AG10803 (cell line): ENCODE measurements around a stretch of chr21.

DNA sequence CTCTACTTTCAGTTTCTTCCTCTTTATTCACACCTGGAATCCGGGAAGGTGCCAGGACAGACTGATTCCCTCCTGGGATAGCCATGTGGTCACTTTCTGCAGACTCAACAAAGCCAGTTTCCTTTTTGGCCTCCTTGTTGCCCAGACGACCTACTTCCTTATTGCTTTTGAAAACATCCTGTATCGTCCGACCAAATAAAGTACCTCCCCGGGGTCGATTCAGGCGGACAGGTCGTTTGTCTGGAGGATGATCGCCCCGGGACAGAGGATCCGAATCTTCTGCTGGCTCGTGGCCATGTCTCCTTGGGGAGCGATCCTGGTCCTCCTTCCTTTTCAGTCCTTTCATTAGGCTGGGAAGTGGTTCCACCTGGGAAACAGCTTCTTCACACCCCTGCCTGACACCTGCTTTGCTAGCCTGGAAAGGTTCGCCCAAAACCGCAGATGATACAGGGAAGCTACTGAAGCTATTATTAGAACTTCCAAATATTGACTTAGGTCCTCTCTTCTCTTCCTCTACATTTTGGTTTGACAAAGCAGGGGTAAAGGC is 1.3 kb downstream of the MCM3AP start:
- RRBS = 96% methylated on average over 6 of the region's 15 CpGs

DNA sequence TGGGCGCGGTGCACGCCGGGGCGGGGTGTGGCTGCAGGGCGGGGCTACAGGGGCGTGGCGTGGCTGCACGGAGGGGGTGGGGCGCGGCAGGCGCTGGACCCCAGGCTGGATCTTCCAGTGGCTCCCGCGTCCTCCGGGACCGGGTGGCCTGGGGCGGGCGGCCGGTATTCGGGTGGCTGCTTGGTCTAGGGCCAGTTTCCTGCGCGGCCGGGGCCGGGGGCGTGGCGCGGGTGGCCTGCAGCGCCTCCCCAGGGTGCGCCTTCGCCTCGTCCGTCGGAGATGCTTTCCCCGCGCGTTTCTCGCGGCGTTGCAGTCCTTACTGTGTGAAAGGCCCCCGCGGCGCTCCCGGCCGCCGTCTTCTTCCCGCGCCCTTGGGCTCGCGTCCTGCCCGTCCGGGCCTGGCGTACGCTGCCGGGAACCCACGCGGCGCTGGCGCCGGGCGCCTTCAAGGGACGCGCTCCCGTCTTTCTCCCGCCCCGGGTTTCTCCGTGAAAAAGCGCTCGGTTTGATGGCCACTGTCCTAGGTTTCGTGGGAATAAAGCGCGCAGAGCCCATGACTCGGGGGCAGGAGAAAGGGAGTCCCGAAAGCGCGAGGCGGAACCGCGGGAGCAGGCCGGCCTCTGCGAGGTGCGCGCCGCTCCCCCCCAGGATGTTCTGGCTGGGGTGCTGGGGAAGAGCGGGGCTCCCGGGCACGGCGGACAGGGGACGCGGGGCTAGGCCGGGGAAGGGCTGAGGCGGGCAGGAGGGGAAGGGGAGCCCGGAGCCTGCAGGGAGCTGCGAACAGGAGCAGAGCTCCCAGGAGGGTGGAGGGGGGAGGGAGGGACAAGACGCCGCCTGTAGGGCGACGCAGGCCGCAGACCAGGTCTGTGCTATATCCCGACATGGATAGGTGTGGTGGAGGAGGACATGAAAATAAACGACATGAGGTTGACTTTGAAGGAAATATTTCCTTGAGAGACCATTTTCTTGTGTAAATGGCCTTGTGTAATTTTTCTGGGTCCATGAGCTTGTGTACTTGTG is 938 bp downstream of the PCNT start:
- RRBS = 2% methylated on average over 33 of the region's 100 CpGs

DNA sequence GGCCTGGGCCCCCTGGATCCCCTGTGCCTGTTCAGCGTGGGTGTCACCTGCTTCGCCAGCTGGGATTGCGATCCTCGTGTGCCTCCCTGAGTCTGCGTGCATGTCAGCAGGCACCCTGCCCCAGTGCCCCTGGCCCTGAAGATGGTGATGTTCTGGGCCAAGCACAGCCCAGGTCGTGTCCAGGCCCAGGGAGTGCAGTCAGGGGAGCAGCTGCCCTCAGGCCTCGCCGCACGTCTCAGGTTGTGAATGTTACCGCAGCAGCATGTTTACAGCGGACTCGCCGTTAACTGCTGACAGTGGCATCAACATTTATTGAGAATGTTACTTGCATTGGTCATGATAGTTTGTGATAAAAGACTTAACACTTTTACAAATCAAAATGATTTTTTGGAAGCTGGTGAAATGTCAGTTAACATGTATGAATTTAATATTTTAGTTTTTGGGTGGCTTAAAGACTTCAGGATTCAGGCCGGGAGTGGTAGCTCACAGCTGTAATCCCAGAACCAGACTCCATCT is 63.8 kb upstream of the DIP2A start:
- RRBS = no CpG with 5 or more reads among the region's 14 CpGs

GRCh38 chr21:46396902-46397547 is 61.7 kb upstream of the DIP2A start:
- RRBS = no CpG with 5 or more reads among the region's 24 CpGs

DNA sequence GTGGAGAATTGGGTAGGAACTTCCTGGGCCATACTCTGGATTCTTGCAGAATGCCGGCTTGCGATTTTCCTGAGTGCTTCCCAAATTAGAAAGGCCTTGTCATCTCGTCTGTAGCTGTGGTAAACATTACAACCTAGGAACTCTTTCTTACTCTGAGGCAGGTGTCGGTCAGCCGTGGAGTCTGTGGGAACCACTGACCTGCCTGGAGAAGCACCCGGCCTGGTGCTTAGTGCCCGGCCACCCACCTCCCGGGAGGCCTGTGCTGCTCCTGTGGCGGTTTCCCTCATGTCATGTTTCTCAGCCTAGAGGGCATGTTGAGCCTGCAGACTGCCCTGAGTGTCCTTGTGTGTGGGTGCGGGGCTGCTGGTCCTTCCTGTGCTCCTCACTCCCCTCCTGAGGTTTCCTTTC is 64.7 kb downstream of the S100B start:
- RRBS = no CpG with 5 or more reads among the region's 10 CpGs

DNA sequence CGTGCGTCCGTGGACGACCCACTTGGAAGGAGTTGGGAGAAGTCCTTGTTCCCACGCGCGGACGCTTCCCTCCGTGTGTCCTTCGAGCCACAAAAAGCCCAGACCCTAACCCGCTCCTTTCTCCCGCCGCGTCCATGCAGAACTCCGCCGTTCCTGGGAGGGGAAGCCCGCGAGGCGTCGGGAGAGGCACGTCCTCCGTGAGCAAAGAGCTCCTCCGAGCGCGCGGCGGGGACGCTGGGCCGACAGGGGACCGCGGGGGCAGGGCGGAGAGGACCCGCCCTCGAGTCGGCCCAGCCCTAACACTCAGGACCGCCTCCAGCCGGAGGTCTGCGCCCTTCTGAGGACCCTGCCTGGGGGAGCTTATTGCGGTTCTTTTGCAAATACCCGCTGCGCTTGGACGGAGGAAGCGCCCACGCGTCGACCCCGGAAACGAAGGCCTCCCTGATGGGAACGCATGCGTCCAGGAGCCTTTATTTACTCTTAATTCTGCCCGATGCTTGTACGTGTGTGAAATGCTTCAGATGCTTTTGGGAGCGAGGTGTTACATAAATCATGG is 32.3 kb downstream of the PRMT2 start:
- RRBS = 4% methylated on average over 9 of the region's 53 CpGs